ENCODE measurements around a stretch of chr15.

DNA sequence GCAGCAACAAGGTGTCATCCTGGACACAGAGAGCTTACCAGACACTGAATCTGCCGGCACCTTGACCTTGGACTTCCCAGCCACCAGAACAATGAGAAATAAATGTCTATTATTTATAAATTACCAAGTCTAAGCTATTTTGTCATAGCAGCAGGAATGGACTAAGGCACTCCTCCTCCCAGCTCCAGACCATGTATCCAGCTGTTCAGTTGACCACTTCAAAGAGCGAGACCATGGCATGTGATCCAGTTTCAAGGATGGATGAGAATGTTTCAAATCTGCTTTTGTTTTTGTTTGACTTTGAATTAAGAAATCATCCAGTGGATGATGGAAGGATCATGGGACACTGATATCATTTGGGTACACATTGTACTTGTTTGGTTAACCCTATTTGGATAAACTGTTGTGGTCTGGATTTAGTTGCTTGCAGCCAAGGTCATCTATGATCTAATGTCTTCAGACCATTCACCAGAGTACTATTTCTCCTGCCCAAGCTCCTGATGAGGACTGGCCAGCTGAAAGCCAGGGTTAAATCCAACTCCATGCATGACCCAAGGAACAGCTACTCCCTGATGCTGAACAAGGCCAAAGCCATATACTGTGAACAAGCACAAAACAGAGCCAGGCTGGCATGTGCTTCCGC, 5.0 kb upstream of the ADAMTS17 start:
- RRBS, result no CpG with 5 or more reads among the region's 3 CpGs

GRCh38 chr15:100372655-100373162, 30.9 kb upstream of the ADAMTS17 start:
- RRBS, result no CpG with 5 or more reads among the region's 14 CpGs

DNA sequence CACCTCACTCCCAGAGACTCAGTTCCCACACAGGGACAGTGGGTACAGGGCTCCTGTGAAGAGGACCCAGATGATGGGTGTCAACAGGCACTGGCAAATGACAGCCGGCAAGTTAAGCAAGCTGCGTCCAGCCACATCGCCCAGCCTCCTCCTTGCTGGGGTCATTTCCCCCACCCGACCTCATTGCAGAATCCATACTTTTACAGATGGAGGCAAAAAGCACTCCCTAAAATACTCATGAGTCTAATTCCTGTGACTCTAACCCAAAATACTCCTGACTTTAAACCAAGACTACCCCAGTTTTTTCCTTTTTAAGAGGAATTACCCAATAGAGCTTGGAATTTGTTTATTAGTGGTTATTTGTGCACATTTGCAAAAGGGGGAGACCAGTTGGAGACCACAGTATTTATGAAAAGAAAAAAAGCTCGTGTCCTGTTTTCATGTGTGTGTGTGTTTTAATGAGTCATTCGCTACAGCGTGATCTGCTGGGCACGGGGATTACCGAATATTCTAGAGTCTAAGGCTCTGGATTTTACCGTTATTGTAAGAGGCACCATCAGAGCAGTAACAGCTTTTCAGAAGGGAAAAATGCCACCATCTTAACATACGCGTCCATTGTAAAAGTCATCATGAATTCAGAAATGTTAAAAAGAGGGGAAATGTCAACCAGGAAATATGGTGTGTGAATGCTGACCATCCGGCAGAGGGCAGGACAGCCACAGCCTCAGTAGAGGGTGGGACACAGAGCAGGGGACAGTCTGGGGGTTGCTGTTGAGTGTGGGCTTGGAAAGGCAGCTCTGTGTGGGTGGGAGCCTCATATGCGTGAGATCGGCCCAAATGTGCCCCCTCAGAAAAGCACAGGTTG, 69.3 kb downstream of the ASB7 start:
- RRBS, result no CpG with 5 or more reads among the region's 15 CpGs

GRCh38 chr15:101065251-101066009, 146.3 kb downstream of the LRRK1 start:
- RRBS, result 97% methylated on average over 6 of the region's 29 CpGs

GRCh38 chr15:101091076-101092139, 160.4 kb downstream of the CHSY1 start:
- RRBS, result 5% methylated on average over 4 of the region's 25 CpGs

GRCh38 chr15:101121291-101122115, 130.3 kb downstream of the CHSY1 start:
- RRBS, result no CpG with 5 or more reads among the region's 33 CpGs

- RRBS, result no CpG with 5 or more reads among the region's 5 CpGs
These were observed 20.2 kb downstream of the CHSY1 start for GRCh38 chr15:101231533-101232107.

DNA sequence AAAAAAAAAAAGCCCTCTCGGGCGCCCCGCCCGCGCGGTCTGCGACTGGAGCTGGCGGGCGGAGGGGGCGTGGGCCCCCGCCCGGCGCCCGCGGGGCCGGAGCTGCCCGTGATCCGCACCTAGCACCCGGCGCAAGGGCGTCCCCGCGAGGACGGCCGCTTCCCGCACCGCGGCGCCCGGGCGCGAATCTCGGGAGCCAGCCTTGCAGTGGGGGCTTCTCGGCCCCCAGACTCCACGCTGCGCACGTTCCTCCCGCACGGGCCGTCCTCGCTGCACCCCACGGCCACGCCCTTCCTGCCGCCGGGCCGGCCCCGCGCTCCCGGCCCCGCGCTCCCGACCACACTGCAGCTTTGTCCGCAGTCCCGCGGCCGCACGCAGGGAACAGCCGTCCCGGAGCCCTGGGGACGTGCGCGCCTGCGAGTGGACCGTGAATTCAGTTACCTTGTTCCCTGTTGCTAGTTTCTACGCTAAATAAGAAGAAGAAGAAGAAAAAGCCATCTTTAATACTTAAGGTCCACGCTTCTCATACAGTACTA, 302 bp upstream of the CHSY1 start:
- RRBS, result 2% methylated on average over 22 of the region's 66 CpGs

DNA sequence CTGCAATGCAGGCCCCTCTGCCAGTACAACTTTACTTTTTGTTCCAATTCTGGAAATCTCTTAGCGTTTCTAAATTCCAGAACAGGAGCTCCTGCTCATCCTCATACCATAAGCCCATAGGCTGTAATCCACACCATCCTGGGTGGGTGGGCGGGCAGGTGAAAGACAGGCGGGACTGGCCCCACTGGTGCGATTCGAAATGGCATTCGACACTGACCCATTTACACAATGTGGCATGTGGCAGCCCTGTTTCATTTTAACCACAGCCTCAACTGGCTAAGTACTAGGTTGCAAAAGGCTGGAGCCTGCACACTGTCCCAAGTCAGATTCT, 38.6 kb upstream of the SNRPA1 start:
- RRBS, result no CpG with 5 or more reads among the region's 6 CpGs

DNA sequence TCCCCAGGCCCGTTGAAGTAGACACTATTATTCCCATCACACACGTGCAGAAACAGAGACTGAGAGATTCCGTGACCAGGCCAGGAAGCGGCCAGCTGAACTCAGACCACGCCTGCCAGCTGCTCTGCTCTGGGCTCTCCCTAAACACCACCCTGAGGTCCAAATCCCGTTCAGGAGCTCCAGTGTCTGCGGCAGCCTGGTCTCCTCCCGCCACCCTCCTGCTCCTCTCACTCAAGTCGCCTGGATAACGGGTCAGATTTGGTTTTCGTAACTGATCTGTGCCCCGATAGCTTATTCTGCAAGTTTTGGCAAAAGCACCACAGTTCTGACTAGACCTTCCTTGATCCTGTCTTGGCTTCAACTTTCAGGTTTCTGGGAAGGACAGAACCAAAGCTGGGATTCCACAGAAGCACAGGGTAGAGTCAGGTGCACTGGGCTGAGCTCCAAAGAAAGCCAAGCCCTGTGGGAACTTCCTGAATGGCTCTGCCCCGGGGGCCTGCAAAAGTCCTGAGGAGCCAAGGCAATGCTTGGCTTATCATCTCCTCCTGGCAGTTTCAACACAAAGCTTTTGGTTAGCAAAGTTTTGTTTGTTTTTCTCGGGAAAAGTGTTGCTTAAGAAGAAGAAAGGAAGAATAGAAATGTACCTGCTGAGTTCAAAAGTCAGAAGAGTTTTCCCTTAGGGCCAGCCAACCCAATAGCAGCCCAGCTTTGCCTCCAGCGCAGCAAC, 53.8 kb upstream of the SNRPA1 start:
- RRBS, result no CpG with 5 or more reads among the region's 15 CpGs

GRCh38 chr15:101488318-101489000, 1.0 kb downstream of the PCSK6 start:
- RRBS, result 4% methylated on average over 41 of the region's 62 CpGs

GRCh38 chr15:101625918-101626300, 26.3 kb downstream of the TM2D3 start:
- RRBS, result no CpG with 5 or more reads among the region's 2 CpGs

DNA sequence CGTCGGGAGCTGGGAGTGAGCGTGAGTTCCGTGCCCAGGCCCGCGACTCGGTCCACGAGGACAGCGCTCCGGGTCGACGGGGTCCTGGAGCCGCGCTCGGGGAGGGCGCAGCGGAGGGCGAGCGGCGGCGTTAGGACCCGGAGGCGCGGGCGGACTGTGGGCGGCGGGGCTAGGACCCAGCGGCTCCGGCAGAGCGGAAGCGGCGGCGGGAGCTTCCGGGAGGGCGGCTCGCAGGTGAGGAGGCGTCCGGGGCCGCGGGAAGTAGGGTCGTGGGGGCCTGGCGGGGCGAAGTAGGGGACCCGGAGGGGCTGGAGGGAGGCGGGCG, 149.4 kb downstream of the OR4F15 start:
- RRBS, result no CpG with 5 or more reads among the region's 46 CpGs

Measured in pericardium (tissue), 1 donor.